ENCODE results near the genes INAFM1 and CABP5.

- PRO-cap: no peak
Observed at GRCh38 chr19:46999946-47000527, 19.6 kb upstream of the NPAS1 start.

GRCh38 chr19:47093177-47093575 is 20.4 kb downstream of the ZC3H4 start:
- PRO-cap: no peak

- PRO-cap: no peak
Observed at GRCh38 chr19:47095756-47096068, 17.9 kb downstream of the ZC3H4 start.

GRCh38 chr19:47220669-47221872 is 9.9 kb downstream of the BBC3 start:
- PRO-cap: no peak

DNA sequence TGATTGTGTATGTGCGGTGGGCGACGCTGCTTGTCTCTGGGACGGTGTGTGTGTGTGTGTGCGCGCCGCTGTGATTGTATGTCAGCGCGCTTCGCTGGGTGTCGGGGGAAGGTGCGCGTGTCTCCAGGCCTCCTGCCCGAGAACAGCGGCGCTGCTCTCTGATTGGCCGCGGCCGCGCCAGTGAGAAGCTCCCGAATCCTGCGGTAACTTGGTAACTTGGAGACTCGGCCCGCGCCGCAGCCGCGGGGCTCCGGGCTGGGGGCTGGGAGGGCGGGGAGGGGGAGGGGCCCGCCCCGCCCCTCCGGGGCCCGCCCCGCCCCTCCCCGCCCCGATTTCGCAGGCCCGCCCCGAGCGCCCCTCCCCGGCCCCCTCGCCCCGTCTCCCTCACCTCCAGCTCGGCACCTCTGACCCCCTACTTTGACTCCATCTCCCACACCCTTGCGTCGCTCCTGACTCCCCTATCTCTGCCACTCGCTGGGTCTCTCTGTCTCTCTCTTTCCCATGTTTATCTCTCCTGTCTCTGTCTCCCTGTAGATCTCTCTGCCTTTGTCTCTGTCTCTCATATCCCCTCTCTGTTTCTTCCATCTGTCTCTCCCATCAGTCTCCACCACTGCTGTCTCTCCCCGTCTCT is 12.1 kb upstream of the BBC3 start:
- PRO-cap: no peak

- PRO-cap: unidirectional peak, plus-strand start at chr19:47257535; unidirectional peak, plus-strand start at chr19:47257625; bidirectional peak, plus-strand start at chr19:47257733, minus-strand start at chr19:47257732
Observed at GRCh38 chr19:47257008-47258205, 1.1 kb downstream of the CCDC9 start.

GRCh38 chr19:47274795-47275115 is at the start of gene INAFM1:
INAFM1 (plus strand) TSS chr19:47274885.
- PRO-cap: bidirectional peak, plus-strand start at chr19:47274889, minus-strand start at chr19:47274651

GRCh38 chr19:47315070-47316079 is 5.7 kb downstream of the C5AR1 start:
- PRO-cap: no peak

DNA sequence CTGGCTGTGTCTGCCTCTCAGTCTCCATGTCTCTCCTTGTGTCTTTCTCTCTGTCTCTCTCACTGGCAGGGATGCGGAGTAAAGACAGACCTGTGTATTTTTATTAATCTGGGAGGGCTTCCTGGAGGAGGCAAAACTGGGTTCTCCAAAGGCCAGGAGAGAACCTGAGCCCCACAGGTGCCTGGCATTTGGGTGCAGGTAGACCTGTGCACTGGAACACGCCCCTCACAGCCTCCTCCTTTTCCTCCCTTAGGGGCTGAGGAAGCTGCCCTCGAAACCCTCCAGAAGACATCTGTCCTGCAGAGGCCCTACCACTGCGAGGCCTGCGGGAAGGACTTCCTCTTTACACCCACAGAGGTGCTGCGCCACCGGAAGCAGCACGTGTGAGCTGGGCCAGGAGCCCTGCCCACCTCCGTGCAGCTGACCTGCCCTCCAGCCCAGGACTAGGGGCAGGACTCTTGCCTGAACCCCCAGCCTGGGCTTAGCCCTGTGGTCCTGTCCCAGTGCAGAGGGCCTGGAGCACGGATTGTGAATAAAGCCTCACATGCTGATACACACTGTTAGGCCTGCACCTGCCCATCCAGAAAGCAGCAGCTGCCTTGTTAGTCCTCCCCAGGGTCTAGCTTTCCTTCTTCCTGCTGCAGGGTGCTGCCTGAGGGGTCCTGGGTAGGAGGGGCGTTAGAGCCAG is 32.8 kb downstream of the DHX34 start:
- PRO-cap: no peak

GRCh38 chr19:47417813-47418462 is 1.4 kb downstream of the MEIS3 start:
- PRO-cap: no peak

GRCh38 chr19:47500971-47501883 is 13.6 kb downstream of the NAPA start:
- PRO-cap: no peak

DNA sequence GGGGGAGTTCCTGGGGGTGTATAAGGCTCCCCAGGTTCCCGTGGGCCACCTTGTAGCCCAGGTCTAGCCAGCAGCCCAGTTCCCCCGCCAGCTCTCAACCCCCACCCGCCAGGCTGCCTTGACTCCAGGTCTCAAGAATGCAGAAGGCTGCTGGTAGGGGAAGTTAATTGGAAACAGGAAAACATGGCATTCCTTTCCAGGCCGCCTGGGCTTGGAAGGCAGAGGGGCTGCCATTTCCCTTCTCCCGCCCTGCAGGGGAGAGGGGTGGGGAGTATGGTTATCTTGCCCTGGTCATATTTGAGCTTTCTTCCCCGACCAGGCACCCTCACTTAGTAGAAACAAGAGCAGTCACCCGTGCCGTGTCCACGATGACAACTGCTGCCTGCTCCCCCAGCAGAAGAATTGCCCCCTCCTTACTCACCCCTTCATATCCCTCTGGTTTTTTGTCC is 4.3 kb downstream of the BICRA start:
- PRO-cap: no peak

- PRO-cap: no peak
Observed at GRCh38 chr19:47625311-47626109, 16.6 kb downstream of the BICRA start.

GRCh38 chr19:47633382-47633986 is 24.6 kb downstream of the BICRA start:
- PRO-cap: no peak

DNA sequence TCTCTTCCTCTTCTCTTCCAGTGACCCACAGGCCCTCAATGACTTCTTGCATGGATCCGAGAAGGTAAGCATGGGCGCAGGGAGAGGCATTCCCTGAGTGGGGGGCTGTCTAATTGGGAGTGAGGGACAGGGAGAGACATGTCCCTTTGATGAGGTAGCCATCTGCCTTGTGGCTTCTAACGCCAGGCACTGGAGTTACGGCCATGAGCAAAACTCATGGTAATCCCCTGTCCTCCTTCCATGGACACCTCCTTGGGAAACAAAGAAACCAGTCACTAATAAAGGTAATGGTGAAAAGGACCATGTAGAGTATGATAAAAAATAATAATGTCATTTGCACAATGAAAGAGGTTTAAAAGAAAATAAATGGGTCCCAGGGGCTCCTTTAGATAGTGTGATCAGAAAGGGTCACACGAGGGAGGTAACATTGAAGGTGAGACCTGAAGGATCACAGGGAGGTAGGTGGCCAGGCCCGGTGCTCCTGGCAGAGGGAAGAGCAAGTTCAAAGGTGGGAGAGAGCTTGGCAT is 39.5 kb upstream of the EHD2 start:
- PRO-cap: no peak

GRCh38 chr19:47719887-47720133 is 6.6 kb downstream of the EHD2 start:
- PRO-cap: no peak

DNA sequence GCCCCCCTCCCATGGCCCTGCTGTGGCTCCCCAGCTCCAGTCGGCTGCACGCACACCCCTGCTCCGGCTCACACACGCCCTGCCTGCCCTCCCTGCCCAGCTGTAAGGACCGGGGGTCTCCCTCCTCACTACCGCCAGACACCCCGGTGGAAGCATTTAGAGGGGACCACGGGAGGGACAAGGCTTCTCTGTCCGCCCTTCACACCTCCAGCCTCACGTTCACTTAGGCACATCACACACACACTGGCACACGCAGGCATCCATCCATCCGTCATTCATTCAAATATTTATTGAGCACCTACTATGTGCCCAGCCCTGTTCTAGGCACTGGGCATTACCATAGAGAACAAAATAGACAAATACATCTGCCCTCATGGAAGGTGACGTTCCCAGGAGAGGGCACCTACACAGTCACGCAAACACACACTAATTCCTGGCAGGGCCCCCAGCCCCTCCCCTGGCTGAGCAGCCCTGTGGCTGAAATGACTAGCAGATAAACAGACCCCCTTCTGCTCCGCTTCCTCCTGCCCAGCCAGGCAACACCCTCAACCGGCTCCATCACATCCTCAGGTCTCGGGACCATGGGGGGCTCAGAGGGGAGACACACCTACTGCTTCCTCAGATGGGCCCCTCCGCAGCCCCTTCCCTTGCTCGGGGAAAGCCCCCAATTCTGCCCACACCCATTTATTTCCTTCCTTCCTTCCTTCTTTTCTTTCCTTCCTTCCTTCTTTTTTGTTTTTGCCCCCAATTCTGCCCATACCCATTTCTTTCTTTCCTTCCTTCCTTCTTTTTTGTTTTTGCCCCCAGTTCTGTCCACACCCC is 3.7 kb upstream of the NOP53 start:
- PRO-cap: no peak

DNA sequence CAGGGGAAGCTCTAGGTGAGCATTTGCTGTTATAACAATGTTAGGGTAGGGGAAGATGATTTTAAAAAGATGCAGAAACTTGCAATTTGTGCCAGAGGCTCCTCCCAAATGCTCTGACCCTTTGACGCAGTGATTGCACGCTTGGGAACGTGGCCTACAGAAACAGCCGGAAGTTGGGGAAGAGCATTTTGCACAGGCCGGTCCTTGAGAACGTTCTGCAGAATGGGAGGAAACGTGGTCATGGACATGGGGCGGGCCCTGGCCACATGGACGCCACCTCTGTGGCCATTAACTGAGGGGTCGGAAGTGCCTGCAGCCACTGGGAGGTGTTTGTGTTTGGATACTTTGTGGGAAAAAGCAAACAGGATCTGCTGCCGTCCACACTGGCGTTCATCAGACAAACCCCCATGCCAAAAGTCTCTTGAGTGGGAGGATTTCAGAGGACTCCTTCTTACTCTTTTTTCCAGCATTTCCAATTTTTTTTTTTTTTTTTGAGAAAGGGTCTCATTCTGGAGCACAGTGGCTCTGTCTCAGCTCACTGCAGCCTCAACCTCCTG is 15.5 kb upstream of the SELENOW start:
- PRO-cap: no peak

DNA sequence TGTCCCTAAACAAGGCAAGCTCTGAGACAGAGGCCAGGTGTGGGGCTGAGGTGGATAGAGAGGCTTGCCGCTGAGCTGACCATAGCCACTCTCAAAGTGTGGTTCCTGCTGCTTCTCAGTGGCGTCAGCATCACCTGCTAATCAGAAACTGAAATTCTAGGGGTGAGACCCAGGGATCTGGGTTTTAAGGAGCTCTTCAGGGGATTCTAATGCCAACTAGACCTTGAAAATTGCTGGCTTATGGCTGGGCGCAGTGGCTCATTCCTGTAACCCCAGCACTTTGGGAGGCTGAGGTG is 6.0 kb upstream of the TPRX2 start:
- PRO-cap: no peak

GRCh38 chr19:48044011-48044210 is at the start of gene CABP5:
CABP5 (minus strand) TSS chr19:48044079.
- PRO-cap: no peak